Vein endothelial cell (primary cell): ENCODE measurements around a stretch of chr10.

GRCh38 chr10:77807630-77808155 lies 118.9 kb downstream of the DLG5 start:
- CAGE, long polyA plus RNA, result no peak

DNA sequence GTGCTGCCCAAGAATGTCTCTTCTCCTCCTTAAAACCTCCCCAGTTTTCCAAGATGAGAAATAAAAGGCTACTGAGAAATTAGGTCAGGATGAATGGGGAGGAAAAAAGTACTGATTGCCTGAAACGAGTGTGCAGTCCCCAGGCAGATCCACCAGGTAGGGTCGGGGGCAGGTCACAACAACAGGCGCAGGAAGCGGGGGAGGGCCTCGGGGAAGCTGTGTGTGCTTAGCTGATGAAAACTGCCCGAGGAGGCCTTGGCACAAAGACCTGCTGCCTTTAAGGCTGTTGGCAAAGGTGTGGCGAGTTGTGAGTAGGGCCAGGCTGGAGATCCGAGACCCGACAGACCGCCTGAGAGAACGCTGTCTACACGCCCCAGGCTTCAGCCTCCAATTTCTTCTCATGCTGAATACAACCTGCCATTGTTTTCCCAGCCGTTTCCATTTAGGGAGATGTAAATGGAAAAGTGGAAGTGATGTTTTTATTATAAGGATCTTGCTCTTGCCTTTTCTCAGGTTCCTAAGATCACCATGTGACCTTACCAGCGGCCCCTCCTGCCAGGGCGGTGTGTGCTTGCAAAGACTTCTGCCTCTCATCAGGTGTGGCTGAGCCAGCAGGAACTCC lies 60.9 kb downstream of the DLG5 start:
- CAGE, long polyA plus RNA, result no peak

- CAGE, long polyA plus RNA, result no peak
Observed at GRCh38 chr10:77872109-77872774, 54.3 kb downstream of the DLG5 start.

DNA sequence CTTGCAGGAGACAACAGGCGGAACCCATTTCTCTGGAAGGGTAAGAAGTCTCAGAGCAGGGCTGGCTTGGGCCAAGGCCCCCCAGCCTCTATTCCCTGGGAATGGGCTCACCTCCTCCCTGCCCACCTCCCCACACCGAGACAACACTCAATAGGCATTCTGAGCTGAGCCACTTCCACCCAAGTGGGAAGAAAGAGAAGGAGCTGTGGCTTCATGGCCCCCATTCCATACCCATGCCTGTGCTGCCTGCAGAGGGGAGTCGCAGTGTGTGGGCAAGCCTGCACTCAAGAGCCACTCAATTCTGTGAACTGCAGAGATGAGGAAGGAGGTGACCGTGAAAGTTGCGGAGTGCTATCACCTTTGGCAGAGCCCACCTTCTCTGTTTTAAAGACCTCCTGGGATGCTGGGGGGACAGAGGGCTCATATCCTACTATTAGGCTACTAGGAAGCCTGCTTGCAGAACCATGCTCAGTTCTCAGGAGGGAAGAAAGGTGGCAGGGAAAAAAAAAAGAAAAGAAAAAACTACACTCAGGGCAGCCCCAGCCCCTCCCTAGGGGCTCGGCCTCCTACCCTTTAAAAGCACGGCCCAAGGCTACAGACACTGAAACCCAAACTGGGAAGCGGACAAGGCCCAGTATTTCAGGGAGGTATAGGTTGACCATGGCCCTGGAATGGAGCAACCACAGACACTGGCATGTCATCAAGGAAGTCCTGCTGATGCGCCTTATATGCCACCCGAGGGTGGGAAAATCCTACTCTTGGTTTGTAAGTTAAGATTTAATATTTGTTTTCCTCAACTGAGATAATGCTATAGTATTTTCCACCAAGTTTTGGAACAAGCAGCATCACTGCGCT lies 51.0 kb downstream of the DLG5 start:
- CAGE, long polyA plus RNA, result no peak

GRCh38 chr10:77888517-77888938 lies 38.0 kb downstream of the DLG5 start:
- CAGE, long polyA plus RNA, result no peak

GRCh38 chr10:77909261-77909771 lies 17.2 kb downstream of the DLG5 start:
- CAGE, long polyA plus RNA, result no peak

DNA sequence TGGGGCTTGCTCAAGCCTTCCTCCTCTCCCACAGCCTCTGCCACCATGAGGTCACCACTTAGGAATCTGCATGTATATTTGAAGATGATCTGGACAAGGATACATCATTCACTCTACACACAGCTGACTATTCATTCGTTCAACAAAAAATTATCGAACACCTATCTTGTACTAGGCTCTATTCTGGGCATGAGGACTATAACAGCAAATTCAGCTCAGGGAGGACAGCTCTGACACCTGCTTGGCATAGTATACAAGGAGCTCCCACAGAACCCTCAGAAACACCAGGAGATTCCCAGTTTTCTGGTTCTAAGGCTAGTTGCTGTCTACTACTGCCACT lies 6.7 kb downstream of the DLG5 start:
- CAGE, long polyA plus RNA, result no peak

DNA sequence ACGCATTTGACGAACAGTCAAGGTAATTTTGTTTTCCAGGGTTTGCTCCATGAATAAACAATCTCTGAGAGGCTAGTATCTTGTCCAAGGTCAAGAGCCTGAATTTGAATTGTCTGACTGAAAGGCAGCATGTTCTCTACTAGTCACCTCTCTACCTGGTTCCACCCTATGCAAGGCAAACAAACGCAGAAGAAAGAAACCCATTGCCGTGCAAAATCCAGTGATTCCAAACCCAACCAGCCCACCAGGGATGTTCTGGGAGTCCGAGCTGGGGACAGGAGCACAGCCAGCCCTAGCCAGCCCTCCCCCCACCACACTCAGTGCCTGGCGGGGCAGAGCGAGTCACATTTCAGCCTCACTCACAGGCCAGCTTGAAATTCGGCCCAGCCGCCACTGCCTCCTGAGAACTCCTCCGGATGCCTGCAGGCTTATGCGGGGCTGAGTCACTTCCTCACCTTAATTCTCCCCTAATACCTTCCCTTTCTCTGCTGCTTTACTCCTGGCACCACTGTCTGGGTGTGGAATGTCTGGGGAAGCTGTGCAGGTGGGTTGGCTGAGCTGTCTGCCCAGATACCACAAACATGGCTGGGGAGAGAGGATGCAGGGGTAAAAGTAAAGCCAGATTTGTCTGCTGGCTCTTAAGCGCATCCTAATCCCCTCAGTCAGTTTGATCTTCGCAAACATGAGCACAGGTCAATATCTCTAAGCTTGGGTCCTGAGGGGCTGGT lies 22.6 kb upstream of the DLG5 start:
- CAGE, long polyA plus RNA, result no peak

- CAGE, long polyA plus RNA, result no peak
Observed at GRCh38 chr10:78215516-78216167, 182.0 kb downstream of the RPS24 start.

DNA sequence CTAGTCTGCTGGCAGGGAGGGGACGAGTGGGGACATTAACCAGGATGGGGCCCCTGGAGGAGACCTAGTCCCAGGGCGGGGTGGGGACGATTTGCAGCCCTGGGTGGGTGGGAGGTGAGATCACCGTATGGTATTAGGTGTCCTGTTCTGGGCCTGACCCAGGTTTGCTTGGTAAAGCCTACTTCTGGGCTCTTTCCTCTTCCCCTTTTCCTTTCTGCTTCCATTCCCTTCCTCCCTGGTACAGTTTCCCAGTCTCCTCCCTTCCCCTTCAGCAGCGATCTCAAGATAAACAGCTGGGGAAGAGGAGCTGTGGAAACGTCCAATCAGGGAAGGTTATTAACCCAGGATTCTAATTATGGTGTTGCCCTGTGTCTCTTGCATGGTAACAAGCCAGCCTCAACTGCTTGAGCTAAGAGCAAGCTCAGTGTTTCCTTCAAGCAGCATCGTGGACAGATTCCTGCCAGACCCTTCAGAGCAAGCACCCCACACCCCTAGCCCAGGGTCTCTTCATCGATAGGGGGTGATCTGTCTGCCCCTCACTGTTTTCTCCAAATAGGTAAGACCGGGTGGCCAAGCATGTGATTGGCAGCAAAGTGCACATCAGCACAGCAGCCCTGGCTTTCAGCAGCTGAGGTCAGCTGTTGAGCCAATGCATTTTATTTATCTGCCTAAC lies 233.4 kb downstream of the RPS24 start:
- CAGE, long polyA plus RNA, result no peak

DNA sequence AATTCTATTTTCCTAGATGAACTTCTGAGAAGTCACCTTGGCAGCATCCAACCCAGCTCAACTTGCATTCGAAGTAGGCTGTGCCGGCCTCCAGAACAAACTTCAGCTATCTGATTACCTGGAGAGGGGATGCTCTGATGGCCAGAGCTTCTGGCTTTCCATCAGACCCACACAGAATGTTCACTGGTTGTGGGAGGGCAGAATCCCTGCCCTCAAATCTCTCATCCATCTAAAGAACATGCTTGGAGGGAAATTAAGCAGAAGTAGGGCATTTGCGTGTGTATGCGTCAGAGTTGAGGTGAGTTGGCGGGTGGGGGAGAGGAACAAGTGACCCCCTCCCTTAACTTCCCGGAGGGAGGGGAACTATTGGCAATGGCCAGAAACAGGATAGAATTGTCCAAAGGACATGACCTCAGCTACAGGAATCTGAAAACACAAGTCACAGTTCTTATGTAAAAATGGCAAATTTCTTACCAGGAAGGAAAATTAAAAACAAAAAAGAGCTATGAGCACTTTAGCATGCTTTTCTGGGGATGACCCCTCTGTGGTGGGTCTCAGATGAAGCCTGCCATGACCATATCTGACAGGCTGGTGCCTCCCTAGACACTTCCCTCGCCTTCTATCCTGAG lies 278.7 kb downstream of the RPS24 start:
- CAGE, long polyA plus RNA, result no peak

GRCh38 chr10:78551277-78551651 lies 517.5 kb upstream of the ZMIZ1 start:
- CAGE, long polyA plus RNA, result no peak

GRCh38 chr10:78656691-78657392 lies 411.9 kb upstream of the ZMIZ1 start:
- CAGE, long polyA plus RNA, result no peak

GRCh38 chr10:78727840-78728308 lies 340.9 kb upstream of the ZMIZ1 start:
- CAGE, long polyA plus RNA, result no peak

DNA sequence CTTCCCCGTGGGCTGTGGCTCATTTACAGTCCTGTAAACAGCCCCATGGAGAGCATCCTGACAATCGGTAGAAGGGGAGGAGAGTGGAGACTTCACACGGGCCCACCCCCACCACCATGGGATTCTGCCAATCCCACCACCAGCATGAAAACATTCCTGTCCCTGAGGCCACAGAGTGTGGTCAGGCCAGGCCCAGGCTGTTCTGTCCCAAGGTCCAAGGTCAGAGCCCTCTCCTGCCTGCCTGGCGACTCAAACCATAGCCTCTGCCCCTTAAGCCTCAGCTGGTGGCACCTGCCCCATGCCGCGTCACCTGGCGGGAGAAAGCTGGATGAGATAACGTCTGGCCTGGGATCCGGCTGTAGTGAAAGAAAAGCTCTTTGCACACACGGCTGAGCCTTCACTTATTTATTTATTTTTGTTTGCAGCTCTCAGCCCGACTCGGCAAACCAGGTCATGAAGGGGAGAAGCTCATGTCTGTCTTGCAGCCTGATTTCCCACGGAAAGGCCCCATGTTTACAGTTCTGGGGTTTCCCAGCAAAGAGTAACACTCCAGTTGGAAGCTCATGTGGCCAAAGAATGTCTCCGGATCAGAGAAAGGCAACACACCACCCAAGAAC lies 293.6 kb upstream of the ZMIZ1 start:
- CAGE, long polyA plus RNA, result no peak

GRCh38 chr10:78934327-78934841 lies 134.4 kb upstream of the ZMIZ1 start:
- CAGE, long polyA plus RNA, result no peak

GRCh38 chr10:79003114-79004077 lies 65.4 kb upstream of the ZMIZ1 start:
- CAGE, long polyA plus RNA, result no peak

GRCh38 chr10:79059101-79059736 lies 9.5 kb upstream of the ZMIZ1 start:
- CAGE, long polyA plus RNA, result no peak

DNA sequence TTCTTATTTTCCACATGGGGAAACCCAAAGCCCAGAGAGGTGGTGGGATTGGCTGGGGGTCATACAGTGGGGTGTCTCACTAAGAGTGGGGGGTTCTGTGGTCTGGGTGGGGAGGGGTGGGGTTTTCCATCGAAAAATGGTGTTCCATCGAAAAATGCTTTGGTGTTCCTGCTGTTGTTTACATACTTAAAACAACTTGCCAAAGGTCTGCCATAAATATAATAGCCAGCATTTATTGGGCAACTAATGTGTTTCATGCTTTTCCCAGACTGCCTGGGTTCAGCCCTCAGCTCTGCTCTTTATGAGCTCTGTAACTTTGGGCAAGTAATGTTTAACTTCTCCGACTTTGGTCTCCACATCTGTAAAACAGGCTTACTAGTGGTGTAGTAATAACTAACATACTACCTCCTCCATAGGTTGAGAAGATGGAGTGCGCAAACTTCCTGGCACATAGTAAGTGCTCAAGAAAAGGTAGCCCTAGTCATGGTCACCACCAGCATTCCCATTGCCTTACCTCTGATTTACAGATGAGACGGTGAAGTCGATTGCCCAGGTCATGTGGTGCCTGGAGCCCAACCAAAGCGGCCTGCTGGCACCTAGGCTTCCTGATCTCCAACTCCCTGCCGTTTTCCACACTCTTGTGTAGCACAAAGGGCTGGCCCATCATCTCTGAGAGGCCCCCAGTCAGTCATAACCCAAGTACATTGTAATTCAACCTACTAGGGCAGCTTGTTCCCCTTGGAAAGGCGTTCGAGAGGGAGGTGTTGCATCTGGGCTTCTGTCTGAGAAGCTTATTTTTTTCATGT lies 8.8 kb downstream of the ZMIZ1 start:
- CAGE, long polyA plus RNA, result no peak

GRCh38 chr10:79084882-79085713 lies 16.3 kb downstream of the ZMIZ1 start:
- CAGE, long polyA plus RNA, result no peak